ENCODE measurements around the genes OR6C76, OR6C4, OR2AP1, ITGA7, PMEL and SLC39A5.

DNA sequence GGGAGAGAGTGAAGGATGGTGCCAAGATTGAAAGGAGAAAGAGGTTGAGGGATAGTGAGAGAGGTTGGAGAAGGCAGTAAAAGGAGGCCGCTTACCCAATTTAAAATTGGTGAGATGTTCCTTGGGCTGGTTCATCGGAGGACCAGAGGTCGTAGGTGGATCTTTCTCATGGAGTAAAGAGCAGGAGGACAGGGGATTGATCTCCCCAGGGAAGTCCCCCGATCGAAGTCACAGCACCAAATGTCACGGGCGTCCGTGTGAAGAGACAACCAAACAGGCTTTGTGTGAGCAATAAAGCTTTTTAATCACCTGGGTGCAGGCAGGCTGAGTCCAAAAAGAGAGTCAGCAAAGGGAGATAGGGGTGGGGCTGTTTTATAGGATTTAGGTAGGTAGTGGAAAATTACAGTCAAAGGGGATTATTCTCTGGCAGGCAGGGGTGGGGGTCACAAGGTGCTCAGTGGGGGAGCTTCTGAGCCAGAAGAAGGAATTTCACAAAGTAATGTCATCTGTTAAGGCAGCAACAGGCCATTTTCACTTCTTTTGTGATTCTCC lies 36.8 kb downstream of the TESPA1 start:
- PRO-cap, result no peak

GRCh38 chr12:55425838-55426484 lies at the start of gene OR6C76:
OR6C76 (plus strand) TSS chr12:55426254.
- PRO-cap, result no peak

- PRO-cap, result no peak
These were observed at the start of gene OR6C4 for GRCh38 chr12:55549452-55549754. OR6C4 (plus strand) TSS chr12:55549602.

DNA sequence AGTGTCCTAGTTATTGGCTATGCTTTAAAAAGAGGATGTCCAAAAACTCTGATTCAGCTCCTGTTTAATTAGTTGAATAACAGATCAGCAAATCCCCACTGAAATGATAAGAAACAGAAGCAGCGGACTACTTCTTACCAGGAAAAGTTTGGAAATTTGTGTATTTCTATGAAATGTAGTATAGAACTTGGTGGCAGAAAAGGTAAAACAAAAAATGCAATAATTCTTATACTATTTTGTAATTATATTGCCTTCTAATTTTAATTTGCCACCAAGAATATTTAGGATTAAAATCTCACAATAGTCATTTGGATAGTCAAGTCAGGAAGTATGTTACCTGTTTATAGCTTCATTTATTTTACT lies at the start of gene OR2AP1:
TSS of gene OR2AP1 (plus strand) at position 276 of the 363 bp plus-strand sequence.
- PRO-cap, result no peak

DNA sequence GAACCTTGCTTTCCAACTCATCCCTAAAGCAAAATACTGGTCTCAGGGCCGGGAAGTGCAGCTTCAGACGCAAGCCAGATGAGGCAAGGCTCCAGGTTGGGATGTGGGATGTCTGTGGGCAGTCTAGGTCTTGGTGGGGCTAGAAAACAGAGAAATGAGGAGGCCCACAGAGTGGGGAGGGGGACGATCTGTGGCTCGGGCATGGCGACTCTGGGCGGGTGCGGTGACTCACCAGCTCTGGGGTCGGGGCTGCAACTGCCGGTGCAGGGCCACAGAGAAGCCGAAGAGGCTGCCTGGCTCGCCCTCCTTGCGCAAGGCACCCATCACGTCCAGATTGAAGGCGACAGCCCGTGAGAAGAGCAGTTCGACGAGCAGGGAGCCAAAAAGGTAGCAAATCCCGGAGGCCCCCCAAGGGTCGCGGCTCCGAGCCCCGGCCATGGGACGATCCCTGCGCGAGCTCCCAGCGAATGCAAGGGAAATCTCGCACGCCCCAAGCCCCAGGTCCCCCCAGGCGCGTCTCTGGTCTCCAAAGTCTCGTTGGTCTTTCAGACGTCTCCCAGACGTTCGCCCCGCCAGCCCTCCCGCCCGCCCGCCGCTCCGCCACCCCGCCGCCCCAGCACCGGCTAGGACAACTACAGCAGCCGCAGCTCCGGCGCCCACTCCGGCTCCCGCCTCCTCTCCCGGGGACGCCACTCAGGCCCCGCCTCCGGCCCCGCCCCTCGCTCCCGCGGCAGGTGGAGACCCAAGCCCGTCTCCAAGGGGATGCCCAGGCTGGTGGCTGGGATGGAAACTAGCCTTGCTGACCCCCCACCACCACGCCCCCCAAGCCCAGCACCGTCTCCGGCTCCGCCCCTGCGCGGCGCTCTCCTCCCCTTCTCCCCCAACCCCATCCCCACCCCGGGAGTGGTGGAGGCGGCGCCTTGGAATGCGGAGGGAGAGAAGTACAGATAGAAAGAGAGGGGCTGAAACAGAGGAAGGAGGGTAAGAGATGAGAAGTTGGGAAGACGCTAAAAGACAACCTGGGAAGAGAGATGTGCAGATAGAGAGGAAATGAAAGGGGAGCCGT lies at the start of gene ITGA7:
TSS of gene ITGA7 (minus strand) at position 660 of the 1,066 bp plus-strand sequence.
- PRO-cap, result bidirectional peak, plus-strand start at position 895 of the sequence, minus-strand start at position 634 of the sequence

DNA sequence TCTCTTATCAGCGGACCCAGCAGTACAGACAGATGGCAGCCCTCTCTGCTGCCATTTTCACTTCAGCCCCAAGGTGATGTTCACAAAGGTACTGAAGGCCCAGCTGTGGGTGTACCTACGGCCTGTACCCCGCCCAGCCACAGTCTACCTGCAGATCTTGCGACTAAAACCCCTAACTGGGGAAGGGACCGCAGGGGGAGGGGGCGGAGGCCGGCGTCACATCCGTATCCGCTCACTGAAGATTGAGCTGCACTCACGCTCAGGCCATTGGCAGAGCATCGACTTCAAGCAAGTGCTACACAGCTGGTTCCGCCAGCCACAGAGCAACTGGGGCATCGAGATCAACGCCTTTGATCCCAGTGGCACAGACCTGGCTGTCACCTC lies 5.6 kb downstream of the GDF11 start:
- PRO-cap, result no peak

GRCh38 chr12:55845832-55846233 lies 3.1 kb upstream of the MMP19 start:
- PRO-cap, result no peak

GRCh38 chr12:55934357-55934669 lies 3.4 kb downstream of the DGKA start:
- PRO-cap, result bidirectional peak, plus-strand start at chr12:55934552, minus-strand start at chr12:55934207

DNA sequence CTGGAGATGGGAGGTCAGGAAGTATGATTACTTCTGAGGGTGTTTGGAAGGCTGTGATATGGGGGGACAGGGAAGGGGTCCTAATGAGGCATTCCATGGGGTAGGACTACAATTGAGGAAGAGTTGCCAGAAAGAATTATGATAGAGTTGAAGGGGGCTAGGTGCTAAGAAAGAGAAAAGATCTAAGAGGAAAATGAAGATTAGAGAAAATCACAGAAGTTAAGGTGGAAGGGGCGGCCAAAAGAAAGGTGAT lies 7.8 kb downstream of the PMEL start:
- PRO-cap, result no peak

DNA sequence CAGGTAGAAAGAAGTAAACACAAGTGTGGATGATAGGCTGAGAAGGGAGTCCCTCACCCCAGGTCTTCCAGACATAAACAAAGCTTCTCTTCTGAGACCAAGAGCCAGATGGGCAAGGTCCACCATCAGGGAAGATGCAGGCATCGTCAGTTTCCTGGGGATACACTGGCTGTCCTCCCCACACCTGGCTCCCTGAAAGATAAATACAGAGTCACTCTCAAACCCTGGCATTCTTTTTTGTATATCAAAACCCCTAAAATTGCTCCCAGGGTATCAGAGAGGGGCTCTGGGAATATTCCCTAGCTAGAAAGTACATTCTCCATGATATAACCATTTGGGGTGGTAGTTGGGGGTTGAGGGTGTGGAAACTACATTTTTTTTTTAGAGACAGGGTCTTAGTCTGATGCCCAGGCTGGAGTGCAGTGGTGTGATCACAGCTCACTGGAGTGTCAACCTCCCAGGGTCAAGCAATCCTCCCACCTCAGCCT lies 7.4 kb downstream of the PMEL start:
- PRO-cap, result no peak

DNA sequence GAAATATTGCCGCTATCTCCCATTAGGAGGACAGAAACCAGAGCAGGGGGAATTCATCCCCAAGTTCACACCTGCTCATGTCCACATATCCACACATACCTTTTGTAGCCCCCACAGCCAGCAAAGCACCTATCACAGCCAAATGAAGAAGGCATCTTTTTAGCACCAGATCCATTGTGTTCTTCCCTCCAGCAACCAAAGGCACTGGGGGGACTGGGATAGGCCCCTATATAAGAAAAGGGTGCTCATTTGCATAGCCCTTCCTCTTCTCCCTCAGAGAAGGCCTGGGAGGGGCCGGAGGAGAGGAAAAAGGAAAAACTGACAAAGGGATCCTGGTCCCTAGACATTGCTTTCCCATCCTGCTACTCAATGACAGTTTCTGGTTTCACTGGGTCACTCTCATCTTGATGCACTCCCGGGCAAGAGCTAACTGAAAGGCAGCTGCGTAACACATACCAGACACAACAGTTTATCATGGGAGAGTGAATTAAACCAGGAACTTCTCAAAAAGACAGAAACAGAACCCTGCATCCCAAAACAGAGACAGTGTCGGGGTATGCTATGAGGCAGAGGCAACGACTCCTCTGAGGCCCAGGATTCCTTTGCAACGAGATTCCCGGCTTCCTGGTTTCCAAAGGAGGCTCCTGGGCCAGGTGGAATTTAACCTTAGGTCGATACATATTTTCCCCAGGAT lies at the start of gene PMEL:
TSS of gene PMEL (minus strand) at position 206 of the 694 bp plus-strand sequence.
- PRO-cap, result bidirectional peak, plus-strand start at position 343 of the sequence, minus-strand start at position 206 of the sequence

GRCh38 chr12:56046023-56046645 lies 4.4 kb downstream of the RPS26 start:
- PRO-cap, result no peak

DNA sequence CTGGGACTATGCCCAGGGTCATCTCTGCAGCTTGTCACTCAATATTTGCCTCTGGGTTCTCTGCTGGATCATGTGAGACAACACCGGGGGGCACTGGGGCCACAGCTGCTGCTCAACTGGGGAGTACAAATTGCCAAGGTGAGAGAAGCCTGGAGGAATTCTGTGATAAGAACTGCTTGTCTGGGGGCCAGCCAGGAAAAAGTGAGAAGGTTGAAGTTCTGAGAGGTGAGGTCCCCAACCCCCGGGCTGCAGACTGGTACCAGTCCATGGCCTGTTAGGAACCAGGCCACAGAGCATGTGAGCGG lies 7.3 kb upstream of the PA2G4 start:
- PRO-cap, result no peak

DNA sequence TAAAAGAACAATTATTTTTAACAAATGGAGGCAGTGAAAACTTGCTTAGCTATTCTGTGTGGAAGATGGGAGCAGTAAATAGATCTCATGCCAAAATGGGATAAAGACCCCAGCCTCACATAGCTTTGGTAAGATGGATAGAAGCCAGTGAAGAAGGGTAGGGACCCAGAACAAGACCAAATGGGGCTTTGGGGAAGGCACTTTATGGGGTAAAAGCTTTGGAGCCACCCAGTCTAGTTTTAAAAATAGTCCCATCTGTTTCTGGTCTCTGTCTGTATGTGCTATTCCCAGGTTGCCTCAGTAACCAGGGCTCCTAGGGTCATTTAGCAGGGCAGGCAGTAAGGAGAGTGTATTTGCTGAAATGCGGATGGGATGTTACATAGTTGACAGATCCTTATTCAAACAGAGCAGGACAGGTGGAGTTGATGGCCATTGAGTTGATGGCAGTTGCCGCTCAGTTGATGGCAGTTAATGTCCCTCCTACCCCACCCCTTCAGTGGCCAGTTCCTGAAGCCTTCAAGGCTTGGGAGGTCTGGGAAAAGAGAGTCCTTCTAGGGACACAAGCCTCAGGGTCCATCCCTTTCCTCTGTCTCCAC lies 4.5 kb downstream of the ZC3H10 start:
- PRO-cap, result no peak

GRCh38 chr12:56127379-56127725 lies 715 bp upstream of the ESYT1 start:
- PRO-cap, result no peak

- PRO-cap, result no peak
These were observed 5.7 kb upstream of the MYL6B start for GRCh38 chr12:56146428-56147399.

- PRO-cap, result no peak
These were observed 2.0 kb downstream of the MYL6B start for GRCh38 chr12:56154153-56154935.

DNA sequence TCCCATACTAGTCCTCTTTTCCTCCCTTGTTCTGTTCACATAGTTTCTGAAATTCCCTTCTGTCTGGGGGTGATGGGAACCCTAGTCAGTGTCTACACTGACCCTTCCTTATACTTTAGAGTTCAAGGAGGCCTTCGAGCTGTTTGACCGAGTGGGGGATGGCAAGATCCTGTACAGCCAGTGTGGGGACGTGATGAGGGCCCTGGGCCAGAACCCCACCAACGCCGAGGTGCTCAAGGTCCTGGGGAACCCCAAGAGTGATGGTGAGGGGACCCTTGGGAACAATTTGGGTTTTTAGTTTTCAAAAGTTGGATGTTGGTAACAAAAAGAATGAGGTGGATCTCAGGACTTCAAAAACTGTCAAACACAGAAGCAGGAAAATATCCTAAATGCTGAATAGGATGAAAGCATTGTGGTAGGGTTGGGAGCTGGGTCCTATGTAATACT lies 2.6 kb downstream of the MYL6B start:
- PRO-cap, result no peak

DNA sequence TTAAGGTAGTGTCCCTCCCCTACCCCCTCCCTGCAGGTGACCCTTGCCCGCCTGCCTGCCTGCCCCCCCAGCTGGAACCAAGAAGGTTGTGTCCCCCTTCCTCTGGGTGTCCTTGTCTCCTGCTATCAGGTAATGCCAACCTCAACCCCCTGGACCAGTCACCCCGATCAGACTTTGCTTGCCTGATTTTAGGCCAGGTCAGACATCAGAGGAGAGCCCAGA lies at the start of gene SLC39A5:
TSS of gene SLC39A5 (plus strand) at position 58 of the 222 bp plus-strand sequence.
- PRO-cap, result no peak

GRCh38 chr12:56348385-56348712 lies 9.7 kb downstream of the IL23A start:
- PRO-cap, result no peak